Bronchus fibroblast of lung (primary cell): ENCODE measurements around the gene ATF5.

DNA sequence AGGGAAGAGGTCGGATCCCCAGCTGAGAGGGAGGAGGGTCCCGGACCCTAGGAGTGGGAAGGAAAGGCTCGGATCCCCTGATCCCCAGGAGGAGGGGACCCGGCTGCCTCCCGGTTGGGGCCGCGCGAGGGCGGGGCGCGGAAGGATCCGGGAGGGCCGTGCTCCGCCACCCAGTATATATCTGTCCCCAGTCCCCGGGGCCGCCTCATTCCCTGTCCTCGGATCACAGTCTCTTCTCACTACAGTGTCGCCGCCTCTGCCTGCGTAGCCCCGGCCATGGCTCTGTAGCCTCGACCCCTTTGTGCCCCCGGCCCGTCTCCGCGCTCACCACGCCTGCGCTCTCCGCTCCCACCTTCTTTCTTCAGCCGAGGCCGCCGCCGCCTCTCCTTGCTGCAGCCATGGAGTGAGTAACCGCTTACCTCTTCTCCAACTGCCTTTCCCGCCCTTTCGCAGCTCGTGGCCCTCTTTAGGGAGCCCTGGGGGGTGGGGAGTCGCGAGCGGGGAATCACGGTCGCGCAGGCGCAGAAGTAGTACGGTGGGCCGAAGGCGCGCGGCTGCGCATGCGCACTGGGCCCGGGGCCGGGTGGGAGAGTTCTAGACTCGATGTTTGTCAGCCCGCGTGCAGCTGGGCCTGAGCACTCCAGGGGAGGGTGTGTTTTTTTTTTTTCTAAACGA lies at the start of gene ATF5:
Gene ATF5 (plus strand): TSS at position 208 of the 675 bp plus-strand sequence.
- RAMPAGE, long total RNA: start-site peak on the plus strand centred at position 167 of the sequence, 89 bp wide, 16 and 12 reads in 2 replicates

GRCh38 chr19:49929673-49930081 lies 373 bp upstream of the NUP62 start:
- RAMPAGE, long total RNA: no peak

GRCh38 chr19:49930376-49931639 lies 1.5 kb upstream of the NUP62 start:
- RAMPAGE, long total RNA: no peak

DNA sequence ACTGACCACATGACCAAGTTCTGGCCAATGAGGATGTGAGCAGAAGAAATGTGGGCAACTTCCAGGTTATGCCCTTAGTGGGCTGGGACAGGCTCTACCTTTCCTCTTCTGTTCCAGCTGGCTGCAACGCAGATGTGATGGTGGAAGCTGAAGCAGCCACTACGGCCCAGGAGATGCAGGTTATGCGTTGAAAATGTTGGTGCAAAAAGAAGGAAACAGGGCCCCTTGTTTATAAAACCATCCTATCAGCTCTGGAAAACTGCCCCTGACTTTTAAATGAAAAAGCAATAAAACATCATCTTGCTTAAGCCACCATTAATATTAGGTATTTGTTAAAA lies 27.3 kb downstream of the VRK3 start:
- RAMPAGE, long total RNA: no peak

DNA sequence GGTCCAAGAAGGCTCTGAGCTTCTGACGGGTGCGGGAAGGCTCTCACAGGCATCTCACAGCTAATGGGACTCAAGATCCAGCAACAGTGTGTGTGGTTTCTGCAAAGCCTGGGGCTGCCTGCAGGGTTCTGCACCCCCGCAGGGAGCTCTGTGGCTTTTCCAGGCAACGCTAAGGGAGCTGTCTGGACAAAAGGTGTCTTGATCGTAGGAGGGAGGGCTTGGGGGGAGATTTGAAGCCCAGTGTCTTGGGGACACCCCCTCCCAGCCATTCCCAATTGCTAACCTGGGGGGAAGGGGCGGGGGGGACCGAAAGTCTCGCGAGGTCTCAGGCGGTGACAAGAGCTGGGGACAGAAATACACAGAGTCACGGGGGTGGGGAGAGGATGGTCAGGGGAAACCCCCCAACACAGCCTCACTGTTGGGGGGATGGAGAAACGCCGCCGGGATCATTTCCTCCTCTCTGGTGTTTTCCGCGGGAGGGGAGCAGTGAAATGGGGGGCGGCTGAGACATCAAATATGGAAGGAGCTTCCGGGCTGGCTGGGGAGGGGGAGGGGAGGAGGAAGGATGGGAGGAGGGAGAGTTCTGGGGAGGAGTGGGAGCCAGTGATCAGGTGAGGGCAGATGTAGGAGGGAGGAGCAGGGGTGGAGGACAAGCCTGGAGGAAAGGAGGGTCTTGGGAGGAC lies 13.3 kb downstream of the KCNC3 start:
- RAMPAGE, long total RNA: no peak

GRCh38 chr19:50328285-50329212 lies 628 bp downstream of the KCNC3 start:
- RAMPAGE, long total RNA: no peak

- RAMPAGE, long total RNA: no peak
These were observed 3.1 kb upstream of the KCNC3 start for GRCh38 chr19:50331879-50333025.

- RAMPAGE, long total RNA: no peak
These were observed 2.3 kb downstream of the NR1H2 start for GRCh38 chr19:50378446-50379070.

- RAMPAGE, long total RNA: no peak
These were observed 16.2 kb upstream of the EMC10 start for GRCh38 chr19:50460153-50460524.

DNA sequence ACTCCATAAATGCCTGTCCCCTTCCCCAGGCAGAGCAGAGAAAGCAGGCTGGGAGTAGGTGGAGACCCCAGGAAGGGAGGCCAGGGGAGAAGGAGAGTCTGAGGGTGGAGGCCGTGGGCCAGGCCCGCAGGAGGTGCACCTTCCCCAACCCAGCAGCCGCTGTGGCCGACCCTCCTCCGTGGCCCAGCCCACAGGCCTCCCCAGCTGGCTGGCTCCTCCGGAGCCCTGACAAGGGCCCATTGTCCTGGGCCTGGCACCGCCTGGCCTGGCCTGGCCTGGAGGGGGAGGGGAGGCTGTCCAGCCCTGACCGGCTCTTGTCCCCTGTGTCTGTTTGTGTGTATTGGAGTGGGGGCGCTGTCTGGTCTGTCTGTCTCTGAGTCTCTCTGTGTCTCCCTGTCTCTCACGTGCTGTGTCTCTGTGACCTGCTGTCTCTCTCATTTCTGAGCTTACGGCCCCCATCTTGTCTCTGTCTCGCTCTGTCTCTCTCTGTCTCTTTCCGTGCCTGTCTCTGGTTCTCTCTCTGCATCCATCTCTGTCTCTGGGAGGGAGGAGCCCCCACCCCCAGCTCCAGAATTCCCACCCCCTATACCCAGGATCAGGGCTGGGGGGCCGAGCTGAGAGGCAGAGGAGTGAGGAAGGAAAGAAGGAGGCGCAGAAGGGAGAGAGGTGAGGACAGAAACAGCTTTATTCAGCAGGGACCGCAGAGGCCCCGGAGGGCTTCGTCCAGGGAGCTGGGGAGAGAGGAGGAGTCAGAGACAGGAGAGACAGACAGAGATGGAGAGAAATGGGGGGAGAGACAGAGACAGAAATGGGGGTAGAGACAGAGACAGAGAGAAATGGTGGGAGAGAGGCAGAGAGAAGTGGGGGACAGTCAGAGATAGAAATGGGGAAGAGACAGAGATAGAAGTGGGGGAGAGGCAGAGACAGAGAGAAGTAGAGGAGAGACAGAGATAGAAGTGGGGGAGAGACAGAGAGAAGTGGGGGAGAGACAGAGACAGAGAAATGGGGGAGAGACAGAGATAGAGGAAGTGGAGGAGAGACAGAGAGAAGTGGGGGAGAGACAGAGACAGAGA lies 14.0 kb downstream of the JOSD2 start:
- RAMPAGE, long total RNA: no peak

DNA sequence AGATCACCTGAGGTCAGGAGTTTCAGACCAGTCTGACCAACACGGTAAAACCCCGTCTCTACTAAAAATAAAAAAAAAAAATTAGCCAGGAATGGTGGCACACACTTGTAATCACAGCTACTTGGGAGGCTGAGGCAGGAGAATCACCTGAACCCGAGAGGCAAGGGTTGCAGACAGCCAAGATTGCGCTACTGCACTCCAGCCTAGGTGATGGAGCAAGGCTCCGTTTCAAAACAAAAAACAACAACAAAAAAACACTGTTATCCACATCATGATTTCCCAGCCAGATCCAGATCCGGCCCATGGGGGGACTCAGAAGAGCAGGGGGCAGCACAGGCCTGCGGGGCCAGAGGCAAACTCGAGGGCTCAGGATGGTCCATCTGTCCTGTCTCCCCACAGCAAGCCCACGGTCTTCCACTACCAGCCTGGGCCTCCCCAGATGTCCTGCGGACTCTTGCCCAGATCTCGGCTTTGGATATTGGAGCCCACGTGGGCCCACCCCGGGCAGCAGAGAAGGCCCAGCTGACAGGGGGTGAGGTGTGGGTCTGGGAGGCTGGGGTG lies 3.1 kb downstream of the ACP4 start:
- RAMPAGE, long total RNA: no peak

- RAMPAGE, long total RNA: no peak
These were observed 5.7 kb downstream of the ACP4 start for GRCh38 chr19:50795845-50796410.

DNA sequence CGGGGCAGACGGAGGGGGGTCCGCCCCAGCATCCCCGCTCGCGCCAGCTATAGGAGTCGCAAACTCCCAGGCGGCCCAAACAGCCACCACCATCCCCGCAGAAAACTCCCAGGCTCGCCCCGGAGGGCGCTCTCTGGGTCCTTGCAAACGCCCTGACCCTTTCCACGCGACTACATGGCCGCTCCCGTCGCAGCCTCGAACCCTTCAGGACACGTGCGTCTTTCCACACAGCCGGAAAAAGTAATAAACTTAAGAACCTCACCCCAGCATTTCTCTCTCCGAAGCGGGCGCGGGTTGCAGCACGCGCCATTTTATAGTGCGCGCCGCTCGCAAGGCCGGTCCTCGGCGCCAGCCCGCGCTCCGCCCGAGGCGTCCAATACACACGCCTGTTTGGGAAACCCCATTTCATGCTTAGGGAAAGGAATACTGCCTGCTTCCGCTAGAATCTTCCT lies 14.1 kb downstream of the ACP4 start:
- RAMPAGE, long total RNA: start-site peak on the minus strand centred at position 311 of the sequence, 53 bp wide, 365 and 440 reads in 2 replicates

GRCh38 chr19:50850856-50851464 lies 3.8 kb upstream of the KLK3 start:
- RAMPAGE, long total RNA: no peak

GRCh38 chr19:50858860-50859323 lies 4.2 kb downstream of the KLK3 start:
- RAMPAGE, long total RNA: no peak

GRCh38 chr19:50870373-50870962 lies 2.8 kb upstream of the KLK2 start:
- RAMPAGE, long total RNA: no peak

GRCh38 chr19:51065311-51065984 lies 556 bp upstream of the KLK13 start:
- RAMPAGE, long total RNA: no peak

DNA sequence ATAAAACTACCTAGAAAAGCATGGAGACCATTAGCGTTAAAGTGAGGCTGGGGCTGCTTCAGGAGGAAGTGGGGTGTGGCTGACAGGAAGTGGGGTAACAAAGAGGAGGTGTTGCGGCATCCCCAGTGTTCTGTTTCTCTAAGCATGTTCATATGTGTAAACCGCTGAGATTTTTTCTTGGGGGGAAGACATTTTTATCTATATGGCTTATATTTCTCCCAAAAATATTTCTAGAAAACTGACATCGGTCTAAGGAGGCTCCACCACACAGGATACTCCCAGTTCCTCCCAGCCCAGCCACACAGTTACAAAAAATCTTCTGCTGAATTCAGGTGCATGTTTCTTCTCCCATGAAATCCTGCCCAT lies 1.2 kb upstream of the SIGLEC9 start:
- RAMPAGE, long total RNA: no peak

DNA sequence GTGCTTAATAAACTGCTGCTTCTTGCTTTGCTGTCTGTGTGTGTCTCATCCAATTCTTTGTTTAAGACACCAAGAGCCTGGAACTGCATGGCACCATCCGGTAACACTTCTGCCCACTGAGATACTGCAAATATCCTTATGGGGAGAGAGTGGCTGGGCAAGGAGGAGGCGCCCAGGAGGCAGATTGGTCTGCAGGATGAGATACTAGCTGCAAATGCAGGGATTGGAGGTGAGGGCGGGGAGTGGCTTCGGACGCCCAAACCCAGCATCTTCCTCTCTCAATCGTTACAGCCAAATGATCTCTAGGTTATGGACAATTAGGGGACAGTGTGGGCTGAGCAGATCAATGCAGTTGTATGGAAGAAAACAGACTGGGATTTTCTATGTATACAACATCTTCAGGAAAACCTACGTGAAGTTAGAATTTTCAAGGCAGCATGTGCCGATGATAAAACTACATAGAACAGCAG lies 1.6 kb upstream of the SIGLEC7 start:
- RAMPAGE, long total RNA: no peak

GRCh38 chr19:51293630-51294137 lies 17.8 kb upstream of the IGLON5 start:
- RAMPAGE, long total RNA: no peak